Measurements from ENCODE around the genes TENT4A and FASTKD3.

DNA sequence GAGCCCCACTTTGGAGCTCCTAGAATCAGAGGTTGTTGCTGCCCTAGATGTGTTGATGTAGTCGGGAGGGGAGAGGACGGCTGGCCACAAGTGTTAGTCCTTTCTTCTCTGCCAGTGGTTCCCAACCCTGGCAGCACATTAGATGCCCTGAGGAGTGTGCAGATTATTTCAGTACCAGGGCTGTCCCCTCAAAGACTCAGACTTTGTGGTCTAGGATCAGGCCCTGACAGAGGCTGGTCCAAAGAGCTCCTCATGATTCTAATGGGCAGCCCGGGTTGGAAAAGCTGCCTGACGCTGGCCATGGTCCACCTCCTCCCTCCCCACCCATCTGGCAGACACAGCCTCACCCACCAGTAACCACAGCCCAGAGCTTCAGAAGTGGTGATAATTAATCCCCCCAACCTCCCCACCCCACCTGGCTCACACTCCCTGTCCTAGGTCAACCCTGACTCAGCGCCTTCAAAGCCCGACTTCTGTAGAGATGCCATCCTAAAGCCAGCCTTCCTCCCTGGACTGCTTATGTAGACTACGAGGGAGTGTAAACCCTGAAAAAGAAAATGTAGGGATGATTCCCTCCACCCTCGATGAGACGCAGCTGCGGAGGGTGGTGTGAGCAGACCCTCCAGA is 6.9 kb downstream of the UBE2QL1 start:
- PRO-cap, result no peak

GRCh38 chr5:6582918-6584078 is 49.5 kb downstream of the NSUN2 start:
- PRO-cap, result no peak

- PRO-cap, result no peak
Observed at GRCh38 chr5:6636042-6636942, 3.1 kb downstream of the SRD5A1 start.

DNA sequence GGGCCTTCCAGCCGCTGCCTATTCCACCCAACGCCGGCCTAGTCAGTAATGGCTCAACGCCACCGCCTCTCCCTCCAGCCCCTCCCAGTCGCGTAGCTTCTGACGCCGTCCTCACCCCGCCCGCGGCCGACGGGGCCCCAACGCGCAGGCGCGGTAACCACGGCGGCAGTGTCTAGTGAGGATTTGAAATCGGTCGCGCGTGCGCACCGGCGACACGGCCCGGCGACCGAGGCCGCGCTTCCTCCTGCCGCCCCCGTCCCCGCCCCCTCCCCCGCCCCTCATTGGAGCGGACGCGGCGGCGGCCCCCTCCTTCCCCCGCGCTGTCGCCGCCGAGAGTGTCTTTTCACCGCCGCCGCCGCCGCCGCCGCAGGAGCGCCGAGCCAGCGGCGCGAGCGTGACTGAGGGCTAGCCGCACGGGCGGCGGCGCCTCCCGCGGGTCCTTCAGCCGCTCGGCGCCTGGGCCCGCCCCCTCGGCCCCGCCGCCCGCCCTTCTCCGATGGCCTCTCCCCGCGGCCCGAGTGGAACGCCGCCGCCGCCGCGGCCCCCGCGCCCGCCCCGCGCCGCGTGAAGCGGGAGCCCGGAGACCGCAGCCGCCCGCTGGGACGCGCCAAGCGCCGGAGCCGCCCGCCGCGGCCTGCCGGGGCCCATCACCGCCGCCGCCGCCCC is at the start of gene TENT4A:
Gene TENT4A, plus strand, starts transcription at position 310 of the 666 bp plus-strand sequence.
- PRO-cap, result bidirectional peak, plus-strand start at position 281 of the sequence, minus-strand start at position 40 of the sequence

DNA sequence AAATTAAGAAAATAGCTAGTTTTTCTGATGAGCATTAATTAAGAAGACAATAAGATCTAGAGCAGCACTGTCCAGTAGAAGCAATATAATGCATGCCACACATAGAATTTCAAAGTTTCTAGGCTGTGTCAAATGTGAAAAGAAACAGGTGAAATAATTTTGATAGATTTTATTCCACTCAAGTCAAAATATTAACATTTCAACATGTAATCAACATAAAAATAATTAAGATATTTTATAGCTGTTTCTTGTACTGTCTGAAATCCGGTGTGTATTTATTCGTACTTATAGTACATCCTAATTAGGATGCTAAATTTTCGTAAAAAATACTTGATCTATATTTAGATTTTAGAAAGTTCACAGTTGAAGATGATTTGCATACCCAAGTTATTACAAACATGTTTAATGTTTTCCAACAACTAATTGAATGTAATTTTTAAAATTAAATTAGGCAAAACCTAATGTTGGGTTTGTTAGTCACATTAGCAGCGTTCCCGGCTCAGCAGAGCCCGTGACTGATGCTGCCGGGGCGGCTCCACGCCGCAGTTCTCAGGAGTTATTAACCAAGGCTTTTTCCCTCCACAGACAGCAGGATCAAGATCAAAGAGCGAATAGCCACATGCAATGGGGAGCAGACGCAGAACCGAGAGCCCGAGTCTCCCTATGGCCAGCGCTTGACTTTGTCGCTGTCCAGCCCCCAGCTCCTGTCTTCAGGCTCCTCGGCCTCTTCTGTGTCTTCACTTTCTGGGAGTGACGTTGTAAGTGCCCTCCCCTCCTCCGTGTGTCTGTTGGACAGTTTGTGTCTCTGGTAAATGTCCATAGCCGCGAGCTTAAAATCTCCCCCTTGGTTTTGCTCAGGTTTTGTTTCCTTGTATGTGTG is 36.8 kb downstream of the TENT4A start:
- PRO-cap, result no peak

- PRO-cap, result no peak
Observed at GRCh38 chr5:6759293-6759916, 46.2 kb downstream of the TENT4A start.

GRCh38 chr5:7146938-7147306 is 249.0 kb upstream of the ADCY2 start:
- PRO-cap, result no peak

- PRO-cap, result no peak
Observed at GRCh38 chr5:7250495-7251120, 145.3 kb upstream of the ADCY2 start.

GRCh38 chr5:7868748-7869414 is at the start of gene FASTKD3:
FASTKD3 (minus strand) TSS chr5:7869031.
- PRO-cap, result unidirectional peak, minus-strand start at chr5:7868817; bidirectional peak, plus-strand start at chr5:7869148, minus-strand start at chr5:7869002

GRCh38 chr5:7869415-7870104 is 612 bp downstream of the MTRR start:
- PRO-cap, result no peak

GRCh38 chr5:8843543-8844238 is 702.2 kb downstream of the SEMA5A start:
- PRO-cap, result no peak

GRCh38 chr5:8861673-8862186 is 684.1 kb downstream of the SEMA5A start:
- PRO-cap, result no peak

DNA sequence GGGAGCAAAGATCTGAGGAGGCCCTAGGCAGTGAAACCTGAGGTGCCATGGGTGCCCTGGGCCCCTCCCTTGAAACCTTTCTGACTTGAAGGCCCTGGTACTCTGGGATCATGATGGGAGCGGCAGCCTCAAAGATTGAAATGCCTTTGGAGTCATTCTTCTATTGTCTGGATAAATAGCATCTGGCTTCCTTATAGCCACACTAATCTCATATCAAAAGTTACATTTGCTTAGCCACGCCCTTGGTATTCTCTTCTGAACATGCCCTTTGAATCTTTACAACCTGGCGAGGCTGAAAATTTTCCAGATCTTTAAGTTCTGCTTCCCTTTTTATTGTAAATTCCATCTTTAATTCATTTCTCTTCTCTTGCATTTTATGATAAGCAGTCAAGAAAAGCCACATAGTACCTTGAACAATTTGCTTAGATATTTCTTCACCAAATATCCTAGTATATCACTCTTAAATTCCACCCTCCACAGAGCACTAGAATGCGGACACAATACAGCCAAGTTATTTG is 7.8 kb upstream of the SEMA5A start:
- PRO-cap, result no peak

- PRO-cap, result no peak
Observed at GRCh38 chr5:10251237-10251686, 1.2 kb downstream of the CCT5 start.

DNA sequence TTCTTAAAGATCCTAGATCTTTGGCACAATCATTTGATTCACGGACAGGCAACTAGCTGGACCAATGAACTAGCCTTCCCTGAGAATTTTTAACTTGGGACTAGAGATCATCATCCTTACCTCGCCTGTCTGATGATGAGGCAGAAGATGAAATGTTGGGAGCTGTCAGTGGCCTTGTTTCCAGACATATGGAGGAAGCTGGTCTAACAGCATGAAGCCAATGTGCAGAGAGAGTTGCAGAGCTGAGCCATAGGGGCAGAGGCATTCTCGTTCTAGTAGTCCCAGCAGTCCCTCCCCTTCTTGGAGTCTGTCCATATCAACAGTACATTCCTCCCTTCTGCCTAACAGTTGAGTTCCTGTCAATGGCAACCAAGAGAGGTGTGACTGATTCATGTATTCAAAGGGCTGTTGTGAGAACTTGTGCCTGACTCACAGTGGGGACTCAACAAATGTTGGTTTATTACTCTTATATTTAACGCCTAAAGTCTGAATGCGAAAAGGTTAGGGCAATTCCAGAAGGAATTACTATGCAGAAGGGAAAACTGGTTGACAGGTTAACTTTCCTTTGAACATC is 2.0 kb upstream of the MARCHF6 start:
- PRO-cap, result no peak

GRCh38 chr5:10354584-10354783 is 989 bp downstream of the MARCHF6 start:
- PRO-cap, result no peak

DNA sequence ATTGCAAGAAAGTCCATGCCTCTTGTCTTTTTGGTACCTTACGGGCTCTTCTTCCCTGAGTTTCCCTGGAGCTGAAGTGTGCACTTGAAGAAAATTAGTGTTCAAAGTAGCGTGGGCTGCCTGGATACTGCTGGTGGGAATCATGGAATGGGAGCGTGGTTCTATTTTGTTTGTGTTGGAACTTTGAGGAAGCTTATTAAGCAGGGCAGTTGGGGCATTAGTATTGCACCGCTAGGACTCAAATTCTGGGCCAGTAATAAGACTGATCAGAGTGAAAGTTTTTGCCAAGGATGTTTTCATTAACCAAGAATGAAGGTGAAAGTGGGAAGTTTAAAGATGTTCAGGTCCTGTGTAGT is 20.8 kb downstream of the MARCHF6 start:
- PRO-cap, result no peak

- PRO-cap, result no peak
Observed at GRCh38 chr5:10375782-10376389, 22.4 kb downstream of the MARCHF6 start.

DNA sequence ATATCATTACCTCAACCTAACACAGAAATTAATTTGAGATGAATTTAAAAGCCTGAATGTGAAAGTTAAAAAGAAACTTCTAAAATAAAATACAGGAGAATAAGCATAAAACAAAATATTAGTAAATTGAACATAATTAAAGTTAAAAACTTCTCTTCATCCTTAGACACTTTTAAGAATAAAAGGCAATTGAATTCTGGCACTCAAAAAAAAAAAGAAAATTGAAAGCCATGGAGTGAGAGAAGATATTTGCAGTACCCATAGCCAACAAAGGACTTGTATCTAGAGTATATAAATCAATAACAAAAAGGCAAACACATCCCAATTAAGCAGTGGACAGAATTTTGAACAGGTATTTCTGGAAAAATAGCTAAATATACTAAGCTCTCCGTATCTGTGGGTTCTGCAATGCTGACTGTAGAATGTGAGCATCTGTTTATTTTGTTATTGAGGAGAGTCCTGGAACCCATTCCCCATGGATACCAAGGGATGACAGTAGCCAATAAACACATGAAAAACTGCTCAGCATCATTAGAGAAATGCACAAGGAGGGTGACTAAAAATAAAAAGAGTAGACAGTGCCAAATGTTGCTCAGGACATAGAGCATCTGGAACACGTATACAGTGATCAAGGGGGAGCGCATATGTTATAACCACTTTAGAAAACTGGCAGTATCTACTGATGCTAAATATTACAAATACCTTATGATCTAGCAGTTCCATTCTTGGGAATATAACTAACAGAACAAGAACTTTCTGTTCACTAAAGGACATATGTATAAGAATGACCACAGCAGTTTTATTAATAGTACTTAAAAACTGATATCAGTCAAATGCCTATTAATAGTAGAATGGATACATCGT is 30.9 kb downstream of the MARCHF6 start:
- PRO-cap, result no peak

GRCh38 chr5:10423002-10423635 is 18.6 kb upstream of the ROPN1L start:
- PRO-cap, result no peak